Skeletal muscle tissue (tissue), 7 donors: Measurements from ENCODE around the genes AKT3 and DESI2.

DNA sequence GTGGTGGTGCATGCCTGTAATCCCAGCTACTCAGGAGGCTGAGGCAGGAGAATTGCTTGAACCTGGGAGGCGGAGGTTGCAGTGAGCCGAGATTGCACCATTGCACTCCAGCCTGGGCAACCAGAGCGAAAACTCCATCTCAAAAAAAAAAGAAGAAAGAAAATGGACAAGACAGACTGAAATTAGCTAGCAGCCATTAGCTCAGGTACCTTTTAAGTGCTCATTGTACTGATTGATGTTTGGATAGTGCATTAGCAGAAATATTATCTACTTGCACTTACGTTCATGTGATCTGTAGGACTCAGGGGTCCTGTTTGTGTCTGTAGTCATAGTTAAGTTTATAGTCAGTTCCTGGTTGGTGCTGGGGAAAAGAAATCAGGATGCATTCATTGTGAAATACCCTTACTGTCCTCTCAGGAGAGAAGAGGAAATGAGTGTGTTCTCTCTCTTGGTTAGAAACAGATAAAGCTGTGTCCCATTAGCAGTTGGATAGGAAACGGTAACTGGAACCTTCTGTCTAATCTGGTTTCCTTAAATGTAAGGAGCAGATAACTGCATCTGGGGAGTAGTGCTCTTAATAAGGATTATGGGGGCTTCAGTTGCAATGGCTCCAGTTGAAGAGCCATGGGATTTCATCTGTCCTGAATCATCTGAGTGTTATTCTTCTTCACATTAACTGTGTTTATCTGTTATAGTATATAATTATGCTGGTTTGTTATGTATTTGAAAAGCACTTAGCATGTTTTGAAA is 8.8 kb downstream of the SDCCAG8 start:
- PRO-cap, 3 experiments = no peak in any of the 3 experiments
- RAMPAGE, long total RNA = no peak
- RRBS, 2 experiments = no CpG with 5 or more reads among the region's 5 CpGs

DNA sequence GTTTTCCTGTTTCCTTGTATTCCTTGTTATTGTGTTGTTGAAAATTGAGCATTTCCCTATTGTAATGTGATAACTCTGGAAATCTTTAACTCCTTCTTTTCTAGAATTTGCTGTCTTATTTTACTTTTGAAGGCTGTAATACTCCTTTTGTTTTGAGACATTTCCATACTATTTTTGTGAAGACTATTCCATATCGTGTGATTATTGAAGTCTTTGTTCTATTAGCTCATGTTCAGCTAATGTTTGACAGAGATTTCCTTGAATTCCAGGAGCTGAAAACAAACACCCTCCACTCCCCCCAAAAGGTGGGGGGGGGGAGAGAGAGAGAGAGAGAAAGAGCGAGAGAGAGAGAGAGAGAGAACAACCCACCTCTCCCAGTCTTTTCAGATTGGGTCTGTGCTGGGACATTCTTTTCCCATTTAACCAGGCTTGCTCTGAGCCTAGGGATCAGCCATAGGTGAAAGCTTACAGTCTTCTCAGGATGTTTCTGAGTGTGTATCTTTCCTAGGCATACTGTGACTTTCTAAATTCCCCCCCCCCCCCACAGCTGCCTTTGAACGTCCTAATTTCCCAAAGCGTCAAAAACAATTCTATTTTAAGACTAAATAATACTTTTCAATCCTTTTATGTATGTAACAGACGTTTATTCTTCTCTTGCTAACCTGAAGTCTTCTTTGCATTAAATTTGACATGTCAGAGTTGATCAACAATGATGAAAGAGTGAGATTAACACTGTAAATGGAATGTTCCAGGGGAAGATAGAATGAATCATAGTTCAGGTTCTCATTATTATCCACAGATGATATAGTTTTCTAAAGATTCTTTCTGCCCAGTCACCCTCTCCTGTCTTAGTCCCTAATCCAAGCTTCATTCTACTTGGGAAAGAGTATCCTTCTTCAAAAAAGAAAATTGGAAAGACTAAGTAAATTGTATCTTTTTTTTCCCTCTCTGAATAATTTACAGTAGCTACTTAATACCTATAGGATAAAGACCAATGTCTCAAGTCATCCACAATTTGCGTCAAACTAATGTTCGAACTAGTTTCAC is 38.6 kb downstream of the SDCCAG8 start:
- PRO-cap, 3 experiments = no peak in any of the 3 experiments
- RAMPAGE, long total RNA = no peak
- RRBS, 2 experiments = no CpG with 5 or more reads among the region's 7 CpGs

DNA sequence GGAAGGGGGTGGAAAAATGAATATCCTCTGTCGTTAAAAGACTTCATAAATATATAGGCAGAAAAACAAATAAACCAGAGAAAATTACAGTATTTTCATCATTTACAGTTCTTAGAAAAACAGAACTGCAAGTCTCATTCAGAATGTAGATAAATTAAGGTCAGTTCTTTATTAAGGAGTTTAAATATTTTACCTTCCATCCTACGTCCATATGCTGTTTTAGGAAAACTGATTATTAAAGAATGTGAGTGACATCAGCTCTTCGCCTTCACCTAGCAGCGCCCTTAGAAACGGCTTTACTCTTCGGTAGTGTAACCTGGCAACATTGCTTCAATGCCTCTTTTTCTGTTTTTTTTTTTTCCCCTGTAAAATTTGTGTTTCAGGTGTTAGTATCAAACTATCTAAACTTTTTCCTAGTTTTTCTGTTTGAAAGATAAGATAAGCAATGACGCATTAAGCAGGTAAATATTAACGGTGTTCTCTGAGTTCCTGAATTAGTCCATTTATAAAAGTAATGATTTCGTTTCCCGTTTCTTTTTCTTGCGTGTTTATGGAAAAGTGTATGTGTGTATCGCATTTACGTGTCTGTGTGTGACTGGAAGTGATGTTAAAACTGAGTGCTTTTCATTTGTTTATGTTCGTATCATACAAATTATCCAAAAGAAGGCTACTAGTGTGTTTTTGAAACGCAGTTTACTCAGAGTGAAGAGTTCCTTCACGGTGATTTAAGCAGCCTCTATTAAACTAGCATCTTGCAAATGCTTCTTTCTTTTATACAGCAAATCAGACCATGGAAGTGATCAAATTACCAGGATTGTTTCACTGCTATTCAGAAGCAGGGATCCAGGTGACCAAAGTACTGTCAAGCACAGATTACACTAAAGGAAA is 138.9 kb downstream of the SDCCAG8 start:
- PRO-cap, 3 experiments = no peak in any of the 3 experiments
- RAMPAGE, long total RNA = no peak
- RRBS, 2 experiments = no CpG with 5 or more reads among the region's 16 CpGs

- PRO-cap, 3 experiments = no peak in any of the 3 experiments
- RAMPAGE, long total RNA = no peak
- RRBS, 2 experiments = no CpG with 5 or more reads among the region's 11 CpGs
Observed at GRCh38 chr1:243397358-243398613, 141.9 kb downstream of the SDCCAG8 start.

- PRO-cap, 3 experiments = no peak in any of the 3 experiments
- RAMPAGE, long total RNA = no peak
Observed at GRCh38 chr1:243462776-243463545, 207.1 kb downstream of the SDCCAG8 start.

DNA sequence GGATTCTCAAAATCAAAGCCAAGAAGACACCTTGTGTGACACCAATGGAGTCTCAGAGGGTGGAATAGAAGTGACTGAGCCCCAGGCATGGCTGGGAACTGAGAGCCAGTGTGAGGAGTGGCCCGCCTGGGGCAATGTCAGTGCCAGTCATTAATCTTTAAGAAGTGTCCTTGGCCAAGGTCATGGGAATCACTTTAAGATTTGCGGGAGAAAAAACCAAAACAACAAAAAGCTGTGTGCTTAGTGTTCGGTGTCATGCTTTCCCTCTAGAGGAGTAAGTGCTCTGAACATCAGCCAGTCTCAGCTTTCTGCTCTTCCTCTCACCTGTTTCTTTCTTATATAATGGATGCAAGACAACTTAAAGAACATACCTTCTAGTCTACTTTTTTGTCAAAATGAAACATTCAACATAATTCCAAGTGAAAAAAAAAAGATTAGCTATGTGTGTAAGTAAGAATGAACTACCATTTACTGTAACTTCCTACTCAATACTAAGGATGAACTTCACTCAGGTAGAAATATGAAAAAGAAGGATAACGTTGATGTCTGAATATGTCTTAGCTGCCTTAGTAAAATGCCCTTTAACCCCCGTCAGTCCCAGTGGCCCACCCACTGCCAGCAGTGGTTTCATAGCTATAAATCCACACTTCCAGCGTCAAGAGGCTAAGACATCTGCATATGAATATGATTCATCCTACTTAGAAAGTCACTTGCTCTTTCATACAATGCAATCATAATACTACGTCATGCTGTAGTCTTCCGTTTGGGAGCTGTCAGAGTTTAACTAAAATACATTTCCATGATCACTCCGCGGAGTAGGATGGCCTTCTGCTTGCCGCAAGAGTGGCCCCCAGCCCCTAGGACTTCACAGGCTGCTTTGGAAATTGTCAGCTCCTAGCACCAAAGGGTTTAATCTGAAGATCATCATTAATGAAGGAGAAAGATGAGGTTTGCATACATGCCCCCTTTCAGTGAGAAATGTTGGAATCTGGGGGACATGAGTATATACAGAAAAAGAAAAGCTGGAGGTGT is 247.2 kb downstream of the SDCCAG8 start:
- PRO-cap, 3 experiments = no peak in any of the 3 experiments
- RAMPAGE, long total RNA = no peak
- RRBS, 2 experiments = no CpG with 5 or more reads among the region's 11 CpGs

DNA sequence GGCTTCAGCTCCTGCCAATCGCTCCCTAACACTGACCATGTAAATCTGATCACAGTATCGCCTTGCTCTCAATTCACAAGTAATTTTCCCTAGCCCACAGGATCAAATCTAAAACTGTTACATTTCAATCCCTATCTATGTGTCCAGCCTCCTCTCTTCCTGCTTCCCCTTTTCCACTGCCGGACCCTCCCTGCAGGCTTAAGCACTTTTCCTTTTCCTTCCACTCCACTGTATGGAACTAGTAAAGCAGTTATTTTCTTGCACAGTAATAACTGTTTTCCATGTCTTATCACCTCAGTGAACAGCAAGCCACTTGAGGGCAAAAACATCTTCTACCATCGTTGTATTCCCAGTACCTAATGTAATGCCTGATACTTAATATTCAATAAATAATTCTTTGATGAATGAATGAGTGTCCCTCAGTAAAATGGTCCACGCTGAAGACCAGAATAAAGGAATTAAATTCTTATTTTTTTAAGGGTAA is 290.1 kb downstream of the AKT3 start:
- PRO-cap, 3 experiments = no peak in any of the 3 experiments
- RAMPAGE, long total RNA = no peak
- RRBS, 2 experiments = no CpG with 5 or more reads among the region's 5 CpGs

DNA sequence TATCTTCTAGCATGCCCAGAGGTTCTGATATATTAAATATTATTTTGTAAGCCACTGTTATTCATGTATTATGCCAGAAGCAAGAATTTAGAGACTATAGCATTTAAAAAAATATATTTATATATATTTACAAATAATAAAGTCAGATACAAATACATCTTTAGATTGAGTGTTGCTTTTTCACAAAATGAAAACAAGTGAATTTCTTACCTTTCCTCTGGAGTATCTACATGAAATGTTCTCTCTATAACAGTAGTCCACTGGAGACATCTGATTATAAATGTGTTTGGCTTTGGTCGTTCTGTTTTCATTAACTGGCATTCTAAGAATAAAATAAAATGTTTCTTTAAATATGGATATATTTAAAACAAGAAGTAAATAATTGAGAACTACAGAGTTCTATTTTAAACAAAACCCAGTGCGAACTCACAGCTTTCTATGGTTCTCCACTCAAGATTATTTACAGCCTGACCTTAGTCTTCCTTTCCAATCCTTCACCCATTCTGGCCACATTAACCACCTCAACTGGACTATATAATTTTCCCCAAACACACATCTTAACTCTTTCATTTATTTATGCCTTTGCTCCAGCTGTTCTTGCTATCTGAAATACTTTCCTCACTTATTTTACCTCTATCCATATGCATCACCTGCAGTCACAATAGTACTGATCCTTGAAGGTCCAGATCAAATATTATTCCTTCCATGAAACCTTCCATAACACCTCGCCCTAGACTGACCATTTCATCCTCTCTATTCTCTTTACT is 185.3 kb downstream of the AKT3 start:
- PRO-cap, 3 experiments = no peak in any of the 3 experiments
- RAMPAGE, long total RNA = no peak
- RRBS, 2 experiments = no CpG with 5 or more reads among the region's 3 CpGs

DNA sequence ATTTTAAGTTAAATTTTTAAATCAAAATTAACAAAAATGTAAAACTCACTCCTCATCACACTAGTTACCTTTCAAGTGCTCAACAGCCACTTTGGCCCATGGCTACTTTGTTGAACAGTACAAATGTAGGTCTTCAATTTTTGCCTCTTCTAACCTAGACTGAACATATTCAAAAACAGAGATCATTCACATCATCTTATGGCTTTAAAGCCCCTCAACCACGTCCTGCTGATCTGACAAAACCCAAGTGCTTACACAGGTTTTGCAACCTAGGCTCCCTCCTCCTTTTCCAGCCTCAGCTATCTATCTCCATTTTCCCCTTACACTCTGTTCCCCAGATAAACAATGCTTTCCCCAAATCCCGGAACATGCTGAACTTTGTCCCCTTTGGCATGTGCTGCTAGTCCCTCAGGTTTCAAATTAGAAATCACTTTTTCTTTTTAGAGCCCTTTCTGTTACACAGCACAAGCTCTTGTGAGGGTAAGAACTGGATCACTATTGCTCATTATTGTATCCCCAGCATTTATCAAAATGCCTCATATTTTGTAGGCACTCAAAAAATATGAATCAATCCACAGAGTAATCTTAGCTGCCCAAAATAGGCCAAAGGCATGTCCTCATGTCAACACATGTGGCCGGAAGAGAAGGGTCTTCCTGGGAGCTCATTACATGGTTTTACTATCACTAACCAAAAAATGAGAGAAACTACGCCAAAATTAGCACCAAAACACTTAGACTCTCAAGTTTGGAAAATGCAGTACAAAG is 110.4 kb downstream of the AKT3 start:
- PRO-cap, 3 experiments = no peak in any of the 3 experiments
- RAMPAGE, long total RNA = no peak
- RRBS, 2 experiments = no CpG with 5 or more reads among the region's 4 CpGs

DNA sequence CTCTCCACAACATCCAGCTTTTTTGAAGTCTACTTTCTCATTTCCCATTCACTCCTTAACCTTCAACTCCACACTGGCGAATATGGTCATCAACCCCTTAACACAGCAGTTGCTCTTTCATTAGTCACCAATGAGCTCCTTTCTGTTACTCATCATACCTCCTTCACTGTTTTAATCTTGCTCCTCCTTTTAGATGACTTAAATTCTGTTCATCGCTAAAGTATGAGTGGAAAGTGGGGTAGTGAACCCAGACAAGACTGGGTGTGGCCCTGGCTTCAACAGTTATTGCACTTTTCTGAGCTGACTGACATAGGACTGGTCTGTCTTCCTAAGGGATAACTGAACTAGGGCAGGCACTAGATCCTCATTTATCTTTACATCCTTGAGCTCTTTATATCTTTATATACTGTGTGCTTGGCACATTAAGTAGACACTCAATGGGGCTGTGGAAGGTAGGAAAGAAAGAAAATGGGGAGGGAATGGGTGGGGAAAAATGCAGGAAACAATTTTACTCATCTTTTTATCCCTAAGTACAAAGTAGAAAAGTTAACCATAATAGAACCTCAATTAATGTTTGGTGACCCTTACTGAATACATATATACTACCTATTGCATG is 51.2 kb downstream of the AKT3 start:
- PRO-cap, 3 experiments = no peak in any of the 3 experiments
- RAMPAGE, long total RNA = no peak
- RRBS, 2 experiments = no CpG with 5 or more reads among the region's 2 CpGs

DNA sequence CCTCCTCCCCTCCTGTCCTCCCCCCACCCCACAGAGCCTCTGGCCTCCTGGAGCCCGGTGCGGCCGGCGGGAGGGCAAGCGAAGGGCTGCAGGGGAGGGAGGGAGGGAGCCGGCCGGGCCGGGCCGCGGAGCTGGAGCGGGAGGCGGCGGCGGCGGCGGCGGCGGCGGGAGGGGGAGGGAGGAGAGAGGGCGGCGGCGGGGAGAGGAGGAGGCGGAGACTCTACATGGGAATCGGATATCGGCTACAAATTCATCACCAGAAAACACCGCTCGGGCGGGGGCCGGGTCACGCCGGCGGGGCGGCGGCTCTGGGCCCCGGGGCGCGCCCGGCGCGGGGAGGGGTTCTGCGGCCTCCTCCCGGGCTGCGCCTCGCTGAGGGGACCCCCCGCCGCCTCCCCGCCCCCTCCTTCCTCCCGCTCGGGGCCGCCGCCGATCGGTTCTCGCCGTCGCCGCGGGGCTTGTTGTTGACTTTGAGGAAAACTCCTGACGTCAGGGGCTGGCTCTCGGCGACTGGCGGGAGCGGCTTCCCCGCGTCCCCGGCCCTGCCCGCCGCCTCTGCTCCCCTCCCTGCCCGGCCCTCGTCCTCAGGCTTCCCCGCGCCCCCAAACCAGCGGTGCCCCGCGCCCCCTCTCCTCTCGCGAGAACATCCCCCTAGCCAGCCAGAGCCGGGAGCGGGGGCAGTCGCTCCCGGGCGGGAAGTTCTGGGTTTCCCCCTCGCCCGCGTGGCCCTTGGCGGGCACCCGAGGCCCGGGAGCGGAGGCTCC is at the start of gene AKT3:
TSS of gene AKT3 (minus strand) at position 90 of the 764 bp plus-strand sequence.
- PRO-cap, 3 experiments = peak in 3 of 3 experiments; most common plus-strand start position 266 of the sequence (in 2); most common minus-strand start position 557 of the sequence (in 3)
- RAMPAGE, long total RNA = no peak
- RRBS, 2 experiments = 2 to 5% methylated on average over 22 of the region's 89 CpGs

- PRO-cap, 3 experiments = no peak in any of the 3 experiments
- RAMPAGE, long total RNA = no peak
- RRBS, 2 experiments = no CpG with 5 or more reads among the region's 15 CpGs
Observed at GRCh38 chr1:244046664-244047639, 4.1 kb upstream of the ZBTB18 start.

DNA sequence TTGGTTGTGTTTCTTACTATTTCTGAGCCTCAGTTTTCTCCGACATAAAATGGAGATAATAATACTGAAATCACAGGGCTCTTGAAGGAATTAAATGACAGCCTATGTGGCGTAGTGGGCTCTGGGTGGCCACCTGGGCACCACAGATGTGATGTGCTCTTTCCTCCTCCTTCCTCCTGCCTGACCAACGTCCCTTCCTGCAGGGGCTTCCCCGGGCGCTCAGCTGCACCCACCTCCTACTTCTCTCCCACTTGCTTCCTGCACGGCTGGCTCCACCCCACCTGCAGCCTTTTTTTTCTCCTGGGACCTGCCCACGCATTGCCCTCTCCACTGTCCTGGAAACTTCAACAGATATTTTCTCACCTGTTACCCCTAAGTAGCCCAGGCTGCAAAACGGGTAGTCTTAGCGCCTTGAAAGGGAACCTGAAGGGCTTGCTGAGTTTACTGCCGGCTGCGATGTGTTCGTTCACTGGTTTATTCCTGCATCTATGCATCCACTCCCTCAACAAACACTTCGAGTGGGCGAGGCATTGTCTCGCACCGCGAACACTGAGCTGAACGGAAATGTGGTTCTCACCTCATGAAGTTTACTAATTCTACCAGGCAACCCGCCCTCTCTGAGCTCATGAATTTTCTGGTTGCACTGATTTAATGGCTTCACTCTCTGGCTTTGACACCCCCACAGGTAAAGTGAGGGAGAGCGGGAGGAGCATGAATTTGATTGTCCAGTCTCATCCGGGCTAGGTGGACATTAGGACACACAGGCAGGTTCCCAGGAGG is 23.6 kb downstream of the ZBTB18 start:
- PRO-cap, 3 experiments = no peak in any of the 3 experiments
- RAMPAGE, long total RNA = no peak
- RRBS, 2 experiments = no CpG with 5 or more reads among the region's 21 CpGs

DNA sequence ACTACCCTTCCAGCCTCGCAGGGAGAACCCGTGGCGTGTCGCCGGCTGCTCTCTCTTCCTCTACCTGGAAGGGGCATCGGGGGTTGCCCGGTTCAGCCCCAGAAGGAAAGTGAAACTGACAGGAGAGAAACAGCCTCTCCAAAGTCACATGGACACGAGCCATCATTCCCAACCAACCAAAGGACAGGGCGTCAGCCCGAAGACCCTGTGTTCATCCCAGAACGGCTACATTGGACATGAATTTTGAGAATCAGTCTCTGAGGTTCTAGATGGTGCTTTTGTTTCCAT is 83.2 kb upstream of the C1orf100 start:
- PRO-cap, 3 experiments = no peak in any of the 3 experiments
- RAMPAGE, long total RNA = no peak
- RRBS, 2 experiments = no CpG with 5 or more reads among the region's 11 CpGs

GRCh38 chr1:244322679-244323459 is 29.6 kb upstream of the C1orf100 start:
- PRO-cap, 3 experiments = no peak in any of the 3 experiments
- RAMPAGE, long total RNA = no peak
- RRBS, 2 experiments = no CpG with 5 or more reads among the region's 6 CpGs

DNA sequence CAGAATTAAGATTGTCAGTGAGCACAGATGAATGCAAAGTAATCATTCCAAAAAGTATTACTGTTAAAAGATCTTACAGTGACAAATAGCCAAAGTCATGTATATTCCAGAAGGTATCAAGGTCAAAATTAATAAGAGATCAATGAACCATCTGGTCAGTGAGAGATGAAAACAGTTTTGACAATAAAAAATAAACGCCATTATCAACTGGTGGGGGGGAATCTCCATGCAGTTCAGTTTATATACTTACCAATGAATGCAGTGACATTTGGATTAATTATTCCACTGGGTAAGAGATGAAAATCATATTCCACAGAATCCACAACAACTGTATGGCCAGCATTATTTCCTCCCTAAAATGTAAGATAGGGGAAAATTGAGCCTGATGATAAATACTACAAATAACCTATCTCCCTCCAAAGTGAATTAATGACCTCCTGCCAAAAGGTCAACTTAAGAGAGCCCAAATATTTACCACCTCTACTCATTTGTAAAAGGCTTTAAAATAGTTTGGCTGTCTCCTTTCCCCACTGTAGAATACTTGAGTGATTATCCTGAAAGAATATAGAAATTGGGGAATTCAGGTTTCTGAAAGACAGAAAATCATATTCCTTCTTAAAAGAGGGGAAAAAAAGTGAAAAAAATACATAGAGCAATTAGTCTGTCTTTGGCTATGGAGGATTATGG is 14.2 kb downstream of the ADSS2 start:
- PRO-cap, 3 experiments = no peak in any of the 3 experiments
- RAMPAGE, long total RNA = no peak
- RRBS, 2 experiments = no CpG with 5 or more reads among the region's 1 CpG

DNA sequence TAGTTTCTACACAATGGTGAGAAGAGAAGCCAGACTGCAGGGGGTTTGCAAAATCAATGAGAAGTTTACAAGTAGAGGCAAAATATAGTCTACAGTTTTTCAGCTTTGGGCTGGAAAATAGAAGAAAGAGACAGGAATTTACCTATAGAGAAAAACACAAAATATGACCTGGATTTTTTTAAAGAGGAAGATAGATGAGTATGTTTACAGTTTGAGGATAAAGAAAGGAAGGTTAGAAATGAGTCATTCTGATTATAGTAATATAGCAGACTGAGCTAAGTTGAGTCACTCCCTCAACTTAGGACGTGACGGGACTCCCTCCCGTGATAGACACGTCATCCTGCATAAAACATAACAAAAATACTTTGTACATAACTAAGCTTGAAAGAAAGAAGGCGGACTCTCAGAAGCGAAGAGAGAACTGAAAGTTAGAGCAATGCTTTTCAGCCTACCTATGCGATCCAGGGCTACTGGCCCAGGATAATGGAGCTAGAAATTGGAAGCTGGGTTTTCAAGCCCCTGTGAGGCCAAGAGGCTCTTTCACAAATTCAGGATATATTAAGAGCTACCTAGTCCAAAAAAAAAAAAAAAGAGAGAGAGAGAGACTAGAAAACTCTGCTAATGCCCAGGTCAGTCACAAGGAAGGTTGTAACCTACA is 53.0 kb upstream of the DESI2 start:
- PRO-cap, 3 experiments = peak in 1 of 3 experiments; most common plus-strand start position 384 of the sequence (in 1)
- RAMPAGE, long total RNA = no peak
- RRBS, 2 experiments = no CpG with 5 or more reads among the region's 7 CpGs

- PRO-cap, 3 experiments = peak in 3 of 3 experiments; most common plus-strand start chr1:244653127 (in 2); most common minus-strand start chr1:244653765 (in 2)
- RAMPAGE, long total RNA = no peak
- RRBS, 2 experiments = 2% methylated on average over 38 of the region's 102 CpGs
Observed at GRCh38 chr1:244652814-244653906, at the start of gene DESI2. DESI2 (plus strand) TSS chr1:244653126.

GRCh38 chr1:244653907-244654167 is 911 bp downstream of the DESI2 start:
- PRO-cap, 3 experiments = peak in 1 of 3 experiments; most common minus-strand start chr1:244654027 (in 1)
- RAMPAGE, long total RNA = no peak
- RRBS, 2 experiments = no CpG with 5 or more reads among the region's 5 CpGs

DNA sequence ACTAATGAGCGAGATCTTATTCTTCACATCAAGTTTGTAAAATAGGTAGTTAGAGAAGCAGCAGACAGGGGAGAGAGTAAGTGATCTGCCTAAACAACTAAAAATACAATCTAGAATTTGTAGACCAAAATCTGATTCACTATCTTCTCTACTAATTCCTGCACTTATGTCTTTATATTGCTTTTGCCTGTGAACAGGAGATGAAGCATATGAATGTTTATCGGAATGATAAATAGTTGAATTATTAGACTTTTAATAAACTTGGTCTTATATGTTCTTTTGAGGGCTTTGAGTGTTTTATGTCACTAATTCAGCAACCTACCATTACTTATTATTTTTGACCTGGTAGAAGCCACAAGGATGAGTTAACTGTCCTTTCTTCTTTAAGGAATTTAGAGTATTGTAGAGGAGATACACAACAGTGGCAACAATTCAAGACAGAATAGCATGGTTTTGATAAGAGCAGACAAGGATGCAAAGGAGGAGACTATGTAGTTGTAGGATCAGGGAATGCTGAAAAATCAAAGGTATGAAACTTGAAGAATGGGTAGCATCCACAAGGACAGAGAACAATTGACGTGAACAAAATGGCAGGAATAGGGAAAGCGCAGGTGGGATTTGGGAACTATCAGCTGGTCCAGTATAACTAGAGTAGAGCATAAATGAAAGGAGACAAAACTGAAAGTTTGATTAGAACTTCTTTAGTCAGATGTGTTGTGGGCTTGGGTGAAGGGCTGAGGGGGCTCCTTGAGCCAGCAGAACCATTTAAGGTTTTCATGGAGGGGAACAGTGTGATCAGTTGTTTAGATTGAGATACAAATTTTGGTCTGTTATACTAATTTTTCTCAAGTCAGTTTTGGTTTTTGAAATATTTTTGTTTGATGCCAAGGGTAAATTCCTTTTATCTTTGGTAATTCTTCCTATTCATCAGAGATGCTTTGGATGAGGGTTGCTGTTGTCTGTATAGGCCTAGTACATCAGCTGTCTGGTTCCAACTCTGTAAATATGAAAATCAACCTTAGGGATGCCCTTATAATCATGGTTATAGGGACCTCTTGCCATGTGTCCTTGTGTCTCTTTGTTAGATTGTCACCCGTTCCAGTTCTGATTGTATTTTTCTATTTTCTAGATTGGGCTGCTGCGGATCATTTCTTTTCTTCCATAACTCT is 2.6 kb downstream of the DESI2 start:
- PRO-cap, 3 experiments = no peak in any of the 3 experiments
- RAMPAGE, long total RNA = no peak
- RRBS, 2 experiments = no CpG with 5 or more reads among the region's 6 CpGs